Choroid plexus epithelial cell (primary cell): ENCODE measurements around a stretch of chr5.

DNA sequence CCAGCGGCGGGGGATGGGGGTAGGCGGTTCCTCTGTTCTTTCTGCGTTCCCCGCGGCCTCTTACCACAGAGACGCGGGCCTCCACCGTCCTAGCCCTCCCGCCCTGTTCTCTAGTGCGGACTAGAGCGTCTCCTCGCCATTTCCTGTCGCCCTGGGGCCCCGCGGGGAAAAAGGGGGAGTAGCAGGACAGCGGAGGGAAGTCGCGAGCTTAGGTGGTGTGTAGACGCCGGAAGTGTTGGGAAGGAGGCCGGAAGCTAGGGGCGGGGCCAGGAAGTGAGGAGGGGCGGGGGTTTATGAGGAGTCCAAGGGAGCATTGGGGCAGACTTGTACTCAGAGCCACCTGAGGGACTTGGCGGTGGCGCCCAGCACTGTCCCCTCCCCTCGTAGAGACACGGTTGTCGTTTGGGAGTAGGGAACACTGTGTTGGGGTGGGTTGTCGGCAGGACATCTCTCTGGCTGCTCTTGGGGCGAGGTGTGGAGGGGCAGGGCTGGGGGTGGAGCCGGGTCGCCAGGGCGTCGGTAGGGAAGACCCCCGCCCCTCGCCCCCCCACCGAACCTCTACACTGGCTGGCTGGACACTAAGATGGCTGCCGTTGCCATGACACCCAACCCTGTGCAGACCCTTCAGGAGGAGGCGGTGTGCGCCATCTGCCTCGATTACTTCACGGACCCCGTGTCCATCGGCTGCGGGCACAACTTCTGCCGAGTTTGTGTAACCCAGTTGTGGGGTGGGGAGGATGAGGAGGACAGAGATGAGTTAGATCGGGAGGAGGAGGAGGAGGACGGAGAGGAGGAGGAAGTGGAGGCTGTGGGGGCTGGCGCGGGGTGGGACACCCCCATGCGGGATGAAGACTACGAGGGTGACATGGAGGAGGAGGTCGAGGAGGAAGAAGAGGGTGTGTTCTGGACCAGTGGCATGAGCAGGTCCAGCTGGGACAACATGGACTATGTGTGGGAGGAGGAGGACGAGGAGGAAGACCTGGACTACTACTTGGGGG is 635 bp downstream of the TRIM41 start:
- RRBS, result no CpG with 5 or more reads among the region's 55 CpGs

DNA sequence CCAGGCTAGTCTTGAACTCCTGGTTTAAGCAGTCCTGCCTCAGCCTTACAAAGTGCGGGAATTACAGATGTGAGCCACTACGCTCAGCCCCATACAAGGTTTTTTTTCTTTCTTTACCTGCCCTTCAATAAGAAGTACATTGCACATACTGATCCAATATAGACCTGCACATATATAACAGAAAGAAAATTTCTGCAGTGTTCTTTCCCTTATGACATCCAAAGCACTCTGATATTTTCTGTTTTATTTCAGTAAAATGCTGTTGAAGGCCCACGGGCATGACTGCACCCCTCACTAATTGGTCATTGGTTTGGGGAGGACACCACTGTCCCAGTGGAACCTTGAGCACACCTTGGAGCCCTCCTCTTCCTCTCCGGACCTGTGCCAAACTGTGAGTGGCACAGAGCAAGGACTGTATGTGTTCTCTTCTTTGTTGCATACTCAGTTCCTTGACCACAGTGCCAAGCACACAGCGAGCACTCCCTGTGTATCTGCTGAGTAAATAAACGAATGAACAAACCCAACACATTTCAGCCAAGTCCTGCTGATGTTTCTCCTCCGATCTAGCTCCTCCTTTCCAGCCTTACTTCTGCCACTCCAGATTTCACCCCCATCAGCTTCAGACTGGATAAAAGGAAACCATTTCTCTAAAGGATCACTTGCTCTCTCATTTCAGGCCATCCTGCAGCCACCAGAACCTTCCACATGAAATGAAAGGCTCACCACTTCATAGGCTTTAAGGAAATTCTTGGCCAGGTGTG is 2.6 kb upstream of the TRIM52 start:
- RRBS, result no CpG with 5 or more reads among the region's 7 CpGs

DNA sequence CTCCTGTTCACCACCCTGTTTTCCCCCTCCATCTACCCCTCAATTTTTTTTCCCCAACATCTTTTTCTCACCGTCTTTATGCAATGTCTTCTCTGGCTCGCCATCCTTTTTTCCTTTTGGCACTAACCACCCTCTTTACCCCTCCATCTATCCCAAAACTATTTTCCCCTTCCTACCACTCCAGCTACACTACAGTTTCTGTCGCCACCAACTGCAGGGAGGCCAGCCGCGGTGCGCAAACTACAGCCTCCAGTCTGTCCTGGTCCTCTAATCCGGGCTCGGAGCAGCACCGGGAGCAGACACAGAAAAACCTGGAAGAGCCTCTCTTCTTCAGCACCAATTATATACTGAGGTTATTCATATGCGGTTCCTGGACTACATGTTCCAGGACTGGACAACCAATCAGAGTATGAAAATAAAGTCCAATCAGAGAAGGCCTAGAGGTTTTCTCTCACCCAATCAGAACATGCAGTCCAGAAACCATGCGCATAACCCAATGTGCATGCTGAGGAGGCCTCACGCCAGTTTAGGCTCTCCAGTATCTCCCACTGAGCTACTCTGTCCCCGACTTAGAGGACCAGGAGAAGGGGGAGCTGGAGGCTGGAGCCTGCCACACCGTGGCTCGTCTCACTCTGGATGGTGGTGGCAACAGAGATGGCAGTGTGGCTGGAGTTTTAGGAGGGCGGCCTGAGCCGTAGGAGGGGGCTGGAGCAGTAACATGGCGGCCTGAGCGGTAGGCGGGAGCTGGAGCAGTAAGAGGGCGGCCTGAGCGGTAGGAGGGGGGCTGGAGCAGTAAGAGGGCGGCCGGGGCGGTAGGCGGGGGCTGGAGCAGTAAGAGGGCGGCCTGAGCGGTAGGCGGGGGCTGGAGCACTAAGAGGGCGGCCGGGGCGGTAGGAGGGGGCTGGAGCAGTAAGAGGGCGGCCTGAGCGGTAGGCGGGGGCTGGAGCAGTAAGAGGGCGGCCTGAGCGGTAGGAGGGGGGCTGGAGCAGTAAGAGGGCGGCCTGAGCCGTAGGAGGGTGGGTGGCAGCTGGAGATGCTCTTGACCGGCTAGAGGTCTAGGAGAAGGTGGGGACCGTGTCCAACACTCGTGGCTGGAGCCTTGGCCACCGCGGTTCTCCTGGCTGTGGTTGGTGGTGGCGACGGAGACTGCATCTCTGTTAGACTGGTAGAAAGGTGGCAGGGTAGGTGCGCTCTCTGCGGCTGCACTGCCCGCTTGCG is 20.3 kb upstream of the TRIM52 start:
- RRBS, result 64% methylated on average over 4 of the region's 50 CpGs